A549 (cell line): ENCODE measurements around the genes MEA1 and POLH.

DNA sequence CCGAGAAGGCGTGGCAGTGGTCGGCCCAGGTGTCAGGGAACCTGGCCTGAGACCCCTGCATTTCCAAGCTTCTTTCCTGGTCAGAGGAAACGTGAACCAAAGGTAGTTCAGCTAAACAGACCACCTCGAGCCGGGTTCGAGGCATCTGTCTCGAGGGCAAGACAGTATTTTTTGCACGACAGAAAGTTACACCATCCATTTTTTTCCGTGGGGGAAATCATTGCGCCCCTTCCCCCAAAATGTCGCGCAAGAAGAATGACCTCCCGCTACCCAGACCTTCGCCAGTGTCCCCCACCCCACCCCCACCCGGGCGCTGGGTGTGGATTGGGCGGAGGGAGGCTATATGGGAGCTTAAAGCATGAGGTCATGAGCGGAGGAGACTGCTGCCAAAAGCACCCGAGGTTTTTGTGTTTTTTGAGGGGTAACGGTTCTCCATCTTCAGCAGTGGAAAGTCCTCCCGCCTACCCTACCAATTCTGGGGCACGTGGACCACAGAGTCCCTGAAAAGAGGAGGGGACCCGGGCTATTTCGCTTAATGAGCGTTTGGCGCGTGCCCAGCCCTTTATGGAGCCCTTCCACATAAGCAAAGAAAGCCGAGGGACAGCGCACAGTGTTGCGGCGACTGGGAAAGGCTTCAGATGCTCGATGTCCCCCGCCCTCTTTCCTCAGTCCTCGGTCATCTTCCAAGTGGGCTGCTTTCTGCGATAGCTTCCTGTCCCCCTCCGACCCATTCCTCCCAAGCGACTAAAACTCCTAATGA is 1.9 kb upstream of the TRERF1 start:
- PRO-cap: no peak
CAGE:
- cytosol, long polyA plus RNA: no peak
- long polyA plus RNA: no peak
- nucleus, long polyA plus RNA: no peak

DNA sequence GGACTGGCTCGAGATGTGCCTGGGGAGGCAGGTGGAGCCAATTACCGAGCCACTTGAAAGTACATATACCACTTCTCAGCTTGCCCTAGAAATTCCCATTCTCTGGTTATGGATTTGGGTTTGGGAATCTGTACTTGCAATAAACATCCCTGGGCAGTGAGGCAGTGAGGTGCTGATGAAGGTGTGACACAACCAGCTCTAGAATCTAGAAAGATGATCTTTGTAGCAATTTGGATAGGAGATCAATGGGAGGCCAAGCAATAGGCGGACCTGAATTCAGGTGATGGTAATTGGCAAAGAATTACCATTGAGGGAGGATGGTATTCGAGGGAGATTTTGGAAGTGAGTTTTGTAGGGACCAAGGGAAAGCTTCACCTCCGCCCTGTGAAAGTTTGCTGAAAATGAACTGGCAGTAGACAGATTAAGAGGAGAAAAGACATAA is 9.3 kb upstream of the BICRAL start:
- PRO-cap: no peak
CAGE:
- cytosol, long polyA plus RNA: no peak
- long polyA plus RNA: no peak
- nucleus, long polyA plus RNA: no peak

- PRO-cap: no peak
CAGE:
- cytosol, long polyA plus RNA: no peak
- long polyA plus RNA: no peak
- nucleus, long polyA plus RNA: no peak
Observed at GRCh38 chr6:42774688-42775682, 6.9 kb upstream of the BICRAL start.

GRCh38 chr6:42786564-42787573 is 5.0 kb downstream of the BICRAL start:
- PRO-cap: no peak
CAGE:
- cytosol, long polyA plus RNA: no peak
- long polyA plus RNA: no peak
- nucleus, long polyA plus RNA: no peak

DNA sequence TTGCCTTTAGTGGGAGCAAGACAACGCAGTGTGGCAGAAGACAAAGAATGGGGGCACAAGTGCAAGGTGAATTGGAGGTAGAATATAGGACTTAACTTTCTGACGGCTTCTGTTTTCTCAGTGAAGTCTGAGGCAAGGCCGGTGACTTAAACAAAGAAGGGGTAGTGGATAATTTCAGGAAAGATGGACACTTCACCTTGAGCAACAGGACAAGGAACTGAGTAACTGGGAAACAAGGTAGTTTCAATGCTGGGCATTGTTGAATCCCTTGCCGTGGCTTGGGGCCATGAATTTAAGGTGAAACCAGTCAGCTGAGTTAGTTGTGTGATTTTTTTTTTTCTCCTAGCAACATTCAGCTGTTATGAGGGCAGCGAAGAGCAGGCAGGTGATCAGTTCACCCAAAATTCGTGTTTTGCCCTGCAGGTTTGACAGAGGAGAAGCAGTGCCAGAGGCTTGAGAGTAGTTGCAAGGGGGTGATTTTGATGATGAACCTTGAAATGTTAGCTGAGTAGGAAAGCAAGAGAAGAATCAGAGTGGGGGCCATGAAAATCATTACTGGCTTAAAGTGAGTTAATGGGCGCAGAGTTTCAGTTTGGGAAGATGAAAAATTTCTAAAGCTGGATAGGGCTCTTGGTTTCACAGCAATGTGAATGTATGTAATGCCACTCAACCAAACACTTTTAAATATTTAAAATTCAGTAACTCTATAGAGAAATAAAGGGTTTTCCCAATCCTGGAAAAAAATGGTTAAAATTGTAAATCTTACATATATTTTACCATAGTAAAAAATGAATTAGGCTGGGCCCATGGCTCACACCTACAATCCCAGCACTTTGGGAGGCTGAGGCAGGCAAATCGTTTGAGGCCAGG is 6.9 kb downstream of the BICRAL start:
- PRO-cap: no peak
CAGE:
- cytosol, long polyA plus RNA: no peak
- long polyA plus RNA: no peak
- nucleus, long polyA plus RNA: no peak

DNA sequence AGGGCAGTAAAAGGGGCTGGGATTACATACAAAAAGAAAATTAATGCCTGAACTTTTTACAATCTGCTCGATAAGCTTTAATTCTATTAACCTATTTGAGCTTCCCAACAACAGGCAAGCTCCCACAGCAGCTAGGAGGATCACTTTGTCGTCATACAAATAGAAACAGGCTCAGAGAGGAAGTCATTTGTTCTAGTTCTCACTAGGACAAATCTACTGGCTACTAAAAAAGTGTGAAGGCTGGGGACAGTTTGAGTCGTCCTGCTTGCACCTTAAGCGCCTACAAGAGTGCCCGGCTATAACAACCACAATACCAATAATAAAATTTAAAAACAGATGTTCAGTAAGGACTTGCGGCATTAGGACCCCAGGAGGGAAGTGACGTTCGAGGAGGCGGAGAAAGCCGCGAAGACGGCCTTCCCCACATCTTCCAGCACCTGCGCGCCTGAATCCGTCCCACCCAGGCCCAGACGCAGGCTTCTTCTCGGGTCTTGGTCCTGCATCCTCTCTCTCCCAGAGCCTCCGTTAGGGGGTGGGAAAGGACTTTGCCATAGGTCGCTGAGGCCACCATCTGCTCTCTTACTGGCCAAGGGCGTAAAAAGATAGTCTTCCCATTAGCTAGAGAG is 439 bp upstream of the CNPY3 start:
- PRO-cap: no peak
CAGE:
- cytosol, long polyA plus RNA: no peak
- long polyA plus RNA: no peak
- nucleus, long polyA plus RNA: no peak

DNA sequence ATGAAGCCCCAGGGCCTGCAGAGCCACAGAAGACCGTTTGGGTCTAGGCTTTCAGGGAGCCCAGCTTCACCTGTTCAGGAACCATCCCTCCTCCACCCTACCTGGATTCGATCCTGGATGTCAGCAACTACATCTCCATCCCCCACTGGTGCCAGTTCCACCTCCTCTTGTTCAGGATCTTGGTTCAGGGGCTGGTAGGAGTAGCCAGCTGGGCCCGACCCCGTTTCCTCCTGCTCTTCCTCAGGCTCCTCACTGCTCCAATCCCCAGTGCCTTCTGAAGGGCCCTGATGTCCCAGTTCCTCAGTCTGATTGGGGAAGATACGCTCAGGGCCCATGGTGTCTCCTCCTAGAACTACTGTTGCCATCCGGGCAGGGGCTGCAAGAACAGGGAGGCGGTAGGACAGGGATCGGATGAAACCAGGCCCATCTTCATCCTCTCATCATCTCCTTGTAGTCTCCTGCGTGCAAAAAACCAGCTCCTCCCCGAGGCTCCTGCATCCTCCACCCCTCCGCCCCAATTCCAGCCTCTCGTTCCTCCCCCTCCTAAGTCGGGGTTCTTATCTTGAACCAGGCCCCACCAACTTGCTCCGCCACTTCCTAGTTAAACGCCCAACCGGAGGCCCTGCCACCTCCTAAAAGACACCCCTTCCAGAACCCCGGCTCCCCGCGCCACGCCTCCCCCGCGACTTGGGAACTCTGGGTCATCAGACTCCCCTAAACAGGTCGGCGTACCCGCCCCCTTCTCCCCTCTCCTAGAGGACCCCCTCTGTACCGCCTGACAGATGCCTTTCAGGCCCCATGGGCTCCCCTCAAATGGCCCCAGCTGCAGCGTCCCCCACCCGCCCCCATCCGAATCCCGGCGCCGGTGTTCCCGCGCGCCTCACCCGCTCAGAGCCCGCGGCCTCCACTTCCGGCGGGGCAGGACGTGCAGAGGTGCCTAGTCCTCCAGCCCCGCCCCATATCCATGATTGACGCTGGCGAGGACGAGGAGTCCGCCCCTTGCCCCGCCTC is at the start of gene MEA1:
MEA1 (minus strand) TSS at position 933 of the 1,011 bp plus-strand sequence.
- PRO-cap: bidirectional peak, plus-strand start outside the sequence, minus-strand start at position 906 of the sequence
CAGE:
- cytosol, long polyA plus RNA: start-site peak on the minus strand centred at position 910 of the sequence, 11 bp wide, 412 and 108 reads in 2 replicates
- long polyA plus RNA: no peak
- nucleus, long polyA plus RNA: start-site peak on the minus strand centred at position 863 of the sequence, 105 bp wide, 192 and 29 reads in 2 replicates

DNA sequence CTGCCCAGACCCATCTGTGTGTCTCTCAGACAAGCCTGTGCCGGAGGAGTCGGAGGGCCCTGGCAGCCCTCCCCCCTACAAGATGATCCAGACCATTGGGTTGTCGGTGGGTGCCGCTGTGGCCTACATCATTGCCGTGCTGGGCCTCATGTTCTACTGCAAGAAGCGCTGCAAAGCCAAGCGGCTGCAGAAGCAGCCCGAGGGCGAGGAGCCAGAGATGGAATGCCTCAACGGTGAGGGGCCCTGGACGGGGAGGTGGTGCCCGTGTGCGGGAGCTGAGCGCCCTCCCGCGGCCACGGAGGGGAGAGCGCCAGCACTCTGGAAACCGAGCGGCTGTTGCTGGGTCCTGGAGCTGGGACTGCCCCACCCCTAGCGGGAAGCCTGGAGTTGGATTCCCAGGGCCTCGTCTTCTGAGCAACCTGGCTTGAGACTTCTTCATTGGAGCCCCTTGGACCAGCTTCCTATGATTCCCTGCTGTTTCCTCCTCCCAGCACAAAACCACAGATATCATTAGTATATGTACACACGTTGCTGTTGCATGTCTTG is 27.6 kb upstream of the SRF start:
- PRO-cap: no peak
CAGE:
- cytosol, long polyA plus RNA: no peak
- long polyA plus RNA: no peak
- nucleus, long polyA plus RNA: no peak

DNA sequence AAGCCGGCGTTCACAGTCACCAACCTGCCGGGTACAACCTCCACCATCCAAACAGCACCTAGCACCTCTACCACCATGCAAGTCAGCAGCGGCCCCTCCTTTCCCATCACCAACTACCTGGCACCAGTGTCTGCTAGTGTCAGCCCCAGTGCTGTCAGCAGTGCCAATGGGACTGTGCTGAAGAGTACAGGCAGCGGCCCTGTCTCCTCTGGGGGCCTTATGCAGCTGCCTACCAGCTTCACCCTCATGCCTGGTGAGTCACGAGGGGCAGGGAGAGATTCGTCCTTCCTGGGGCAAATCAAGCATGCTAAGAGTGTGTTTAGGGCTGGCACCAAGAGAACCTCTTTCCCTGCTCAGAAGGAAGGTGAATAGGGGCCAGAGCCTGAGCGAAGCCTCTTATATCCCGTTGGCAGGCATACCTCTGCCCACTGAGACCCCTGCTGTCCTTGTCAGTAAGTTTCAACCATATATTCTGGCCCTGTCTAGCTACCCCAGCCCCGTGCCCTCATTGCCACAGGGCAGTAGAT is 4.7 kb downstream of the SRF start:
- PRO-cap: no peak
CAGE:
- cytosol, long polyA plus RNA: no peak
- long polyA plus RNA: no peak
- nucleus, long polyA plus RNA: no peak

DNA sequence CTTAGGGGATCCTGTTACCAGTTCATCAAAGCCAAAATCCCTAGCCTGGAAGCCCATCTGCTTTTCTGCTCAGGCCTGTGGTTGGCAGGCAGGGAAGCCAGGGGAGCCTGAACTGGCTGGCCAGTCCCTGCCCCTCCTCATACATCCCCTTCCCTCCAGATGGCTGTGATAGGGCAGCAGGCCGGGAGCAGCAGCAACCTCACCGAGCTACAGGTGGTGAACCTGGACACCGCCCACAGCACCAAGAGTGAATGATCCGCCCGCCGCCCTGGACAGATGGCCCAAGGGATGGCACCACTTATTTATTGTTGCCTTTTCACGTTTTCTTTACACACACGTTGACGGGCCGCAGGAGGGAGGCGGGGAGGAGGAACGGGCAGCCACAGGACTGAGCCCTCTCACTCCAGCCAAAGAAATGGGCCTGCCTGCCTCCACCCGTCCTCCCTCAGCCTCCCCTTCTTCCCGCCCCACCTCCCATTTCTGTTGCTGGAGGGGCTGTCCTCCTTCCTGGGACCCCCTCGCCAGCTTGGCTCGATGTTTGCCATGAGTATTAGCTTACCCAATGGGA is 3.0 kb upstream of the CUL9 start:
- PRO-cap: no peak
CAGE:
- cytosol, long polyA plus RNA: no peak
- long polyA plus RNA: no peak
- nucleus, long polyA plus RNA: no peak

GRCh38 chr6:43225504-43226463 is 3.5 kb downstream of the DNPH1 start:
- PRO-cap: no peak
CAGE:
- cytosol, long polyA plus RNA: start-site peak on the minus strand at chr6:43226343-43226385, 198 and 29 reads in 2 replicates
- long polyA plus RNA: no peak
- nucleus, long polyA plus RNA: no peak

DNA sequence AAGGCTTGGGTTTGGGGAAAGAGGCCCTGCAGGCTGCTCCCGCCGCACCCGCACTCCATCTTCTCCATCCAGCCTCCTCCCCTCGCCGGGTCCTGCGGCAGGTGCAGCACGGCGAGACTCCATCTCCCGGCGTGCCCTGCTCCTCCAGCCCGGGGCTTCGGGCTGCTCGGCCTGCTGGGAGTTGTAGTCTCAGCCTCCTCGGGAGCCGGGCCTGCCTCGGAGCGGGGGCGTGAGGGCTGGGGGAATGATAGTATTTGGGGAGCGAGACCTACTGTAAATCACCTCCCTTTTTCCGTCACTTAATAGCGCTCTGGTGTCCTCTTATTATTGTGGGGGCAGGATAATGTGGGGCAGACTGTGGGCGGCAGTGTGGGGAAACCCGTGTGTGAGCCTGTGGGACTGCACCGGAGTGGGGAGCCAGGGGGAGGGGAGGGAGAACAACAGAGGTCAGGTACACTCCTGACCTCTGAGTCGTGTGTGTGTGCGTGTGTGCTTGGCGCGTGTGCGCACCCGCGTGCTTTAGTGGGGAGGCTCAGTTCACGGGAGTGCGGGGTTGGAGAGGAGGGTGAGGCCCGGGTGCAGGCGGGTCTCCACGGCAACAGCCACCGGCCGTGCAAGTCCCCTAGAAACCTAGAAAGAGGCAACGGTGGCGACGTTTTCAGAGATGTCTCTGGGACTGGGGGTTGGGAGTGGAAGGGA is 4.0 kb downstream of the TTBK1 start:
- PRO-cap: no peak
CAGE:
- cytosol, long polyA plus RNA: no peak
- long polyA plus RNA: no peak
- nucleus, long polyA plus RNA: no peak

- PRO-cap: no peak
CAGE:
- cytosol, long polyA plus RNA: no peak
- long polyA plus RNA: no peak
- nucleus, long polyA plus RNA: no peak
Observed at GRCh38 chr6:43268154-43269017, 25.1 kb downstream of the TTBK1 start.

- PRO-cap: no peak
CAGE:
- cytosol, long polyA plus RNA: no peak
- long polyA plus RNA: no peak
- nucleus, long polyA plus RNA: no peak
Observed at GRCh38 chr6:43290913-43291480, 7.1 kb upstream of the SLC22A7 start.

GRCh38 chr6:43328523-43329105 is 20.0 kb upstream of the CRIP3 start:
- PRO-cap: no peak
CAGE:
- cytosol, long polyA plus RNA: no peak
- long polyA plus RNA: no peak
- nucleus, long polyA plus RNA: no peak

GRCh38 chr6:43340174-43340679 is 29.2 kb downstream of the ZNF318 start:
- PRO-cap: no peak
CAGE:
- cytosol, long polyA plus RNA: no peak
- long polyA plus RNA: no peak
- nucleus, long polyA plus RNA: no peak

GRCh38 chr6:43357172-43357826 is 12.1 kb downstream of the ZNF318 start:
- PRO-cap: no peak
CAGE:
- cytosol, long polyA plus RNA: no peak
- long polyA plus RNA: no peak
- nucleus, long polyA plus RNA: no peak

GRCh38 chr6:43383546-43384256 is 14.3 kb upstream of the ZNF318 start:
- PRO-cap: no peak
CAGE:
- cytosol, long polyA plus RNA: no peak
- long polyA plus RNA: no peak
- nucleus, long polyA plus RNA: no peak

DNA sequence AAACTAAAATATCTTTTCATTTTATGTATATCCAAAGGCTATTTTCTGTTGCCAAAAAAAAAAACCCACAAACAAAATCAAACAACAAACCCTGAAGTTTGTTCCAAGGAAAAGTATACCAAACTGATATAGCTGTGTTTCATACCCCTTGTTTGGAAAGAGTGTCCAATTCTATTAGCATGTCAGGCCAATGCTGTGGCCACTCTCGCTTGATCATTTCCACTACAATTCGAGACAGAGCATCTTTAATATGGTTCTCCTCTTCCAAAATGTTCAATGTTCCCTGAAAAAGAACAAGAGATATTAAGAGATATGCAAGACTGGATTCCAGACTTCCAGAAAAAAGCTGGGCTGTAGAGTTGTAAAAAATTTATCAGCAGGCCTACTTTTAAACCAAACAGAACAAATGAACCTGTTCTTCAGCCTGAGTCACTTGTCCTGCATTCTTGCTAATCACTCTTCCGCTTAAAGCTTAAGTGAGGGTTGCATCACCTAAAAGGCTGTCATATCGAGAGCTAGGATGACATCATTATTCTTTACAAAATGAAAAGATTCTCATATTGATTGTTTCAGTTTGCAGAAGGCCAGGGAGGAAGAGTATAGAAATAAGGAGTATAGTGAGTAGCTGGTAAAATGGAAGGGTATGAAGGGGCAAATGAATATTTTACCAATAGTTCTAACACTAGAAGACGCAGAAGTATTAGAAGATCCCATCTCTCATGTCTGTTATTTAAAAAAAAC is 5.0 kb downstream of the XPO5 start:
- PRO-cap: no peak
CAGE:
- cytosol, long polyA plus RNA: no peak
- long polyA plus RNA: no peak
- nucleus, long polyA plus RNA: no peak

DNA sequence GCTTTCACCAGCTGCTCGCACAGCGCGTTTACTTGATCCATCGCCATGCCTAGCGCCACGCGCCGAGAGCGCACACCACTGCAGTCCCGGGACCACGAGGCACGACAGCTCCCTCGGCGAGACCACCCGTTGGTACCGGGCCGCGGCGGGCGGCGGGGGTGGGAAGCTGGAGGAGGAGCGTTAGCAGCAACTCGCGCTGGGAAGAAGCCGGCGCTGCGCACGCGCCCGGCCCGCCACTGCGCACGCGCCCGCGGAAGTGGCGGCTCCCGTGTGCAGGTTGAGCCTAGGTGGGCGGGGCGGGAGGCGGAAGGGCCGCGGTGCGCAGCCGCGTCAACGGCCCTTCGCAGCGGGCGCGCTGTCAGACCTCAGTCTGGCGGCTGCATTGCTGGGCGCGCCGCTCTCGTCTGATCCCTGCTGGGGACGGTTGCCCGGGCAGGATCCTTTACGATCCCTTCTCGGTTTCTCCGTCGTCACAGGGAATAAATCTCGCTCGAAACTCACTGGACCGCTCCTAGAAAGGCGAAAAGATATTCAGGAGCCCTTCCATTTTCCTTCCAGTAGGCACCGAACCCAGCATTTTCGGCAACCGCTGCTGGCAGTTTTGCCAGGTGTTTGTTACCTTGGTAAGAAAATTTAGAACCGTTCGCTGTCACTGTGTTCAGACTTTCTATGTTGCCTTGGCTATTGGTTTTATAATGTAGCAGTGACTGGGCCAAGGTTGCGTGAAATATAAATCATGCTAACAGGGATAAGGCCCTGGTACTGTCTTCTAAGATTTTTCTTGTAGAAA is at the start of gene POLH:
POLH (plus strand) TSS at position 368 of the 790 bp plus-strand sequence.
- PRO-cap: bidirectional peak, plus-strand start at position 368 of the sequence, minus-strand start at position 258 of the sequence
CAGE:
- cytosol, long polyA plus RNA: no peak
- long polyA plus RNA: no peak
- nucleus, long polyA plus RNA: no peak